Mesangial cell (primary cell): ENCODE data around the genes NSD2 and C4orf48.

GRCh38 chr4:1309061-1310208 is 19.7 kb downstream of the MAEA start:
- RAMPAGE, long total RNA, result no peak

GRCh38 chr4:1324009-1324765 is 22.8 kb upstream of the UVSSA start:
- RAMPAGE, long total RNA, result no peak

DNA sequence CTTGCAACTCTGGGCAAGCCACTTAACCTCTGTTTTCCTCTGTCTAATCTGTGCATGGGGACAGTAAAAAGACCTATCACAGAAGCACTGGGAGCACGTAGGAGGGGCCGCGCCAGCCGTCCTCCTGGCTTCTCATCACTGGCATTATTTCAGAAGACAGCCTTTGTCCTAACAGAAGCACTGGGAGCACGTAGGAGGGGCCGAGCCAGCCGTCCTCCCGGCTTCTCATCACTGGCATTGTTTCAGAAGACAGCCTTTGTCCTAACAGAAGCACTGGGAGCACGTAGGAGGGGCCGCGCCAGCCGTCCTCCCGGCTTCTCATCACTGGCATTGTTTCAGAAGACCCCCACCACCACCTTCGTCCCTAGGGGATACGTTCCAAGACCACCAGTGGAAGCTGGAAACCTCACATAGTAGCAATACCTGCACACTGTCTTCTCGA is 118.0 kb upstream of the NKX1-1 start:
- RAMPAGE, long total RNA, result no peak

GRCh38 chr4:1556743-1557047 is 127.4 kb downstream of the FAM53A start:
- RAMPAGE, long total RNA, result no peak

- RAMPAGE, long total RNA, result no peak
These were observed 1.7 kb upstream of the FAM53A start for GRCh38 chr4:1685773-1686313.

DNA sequence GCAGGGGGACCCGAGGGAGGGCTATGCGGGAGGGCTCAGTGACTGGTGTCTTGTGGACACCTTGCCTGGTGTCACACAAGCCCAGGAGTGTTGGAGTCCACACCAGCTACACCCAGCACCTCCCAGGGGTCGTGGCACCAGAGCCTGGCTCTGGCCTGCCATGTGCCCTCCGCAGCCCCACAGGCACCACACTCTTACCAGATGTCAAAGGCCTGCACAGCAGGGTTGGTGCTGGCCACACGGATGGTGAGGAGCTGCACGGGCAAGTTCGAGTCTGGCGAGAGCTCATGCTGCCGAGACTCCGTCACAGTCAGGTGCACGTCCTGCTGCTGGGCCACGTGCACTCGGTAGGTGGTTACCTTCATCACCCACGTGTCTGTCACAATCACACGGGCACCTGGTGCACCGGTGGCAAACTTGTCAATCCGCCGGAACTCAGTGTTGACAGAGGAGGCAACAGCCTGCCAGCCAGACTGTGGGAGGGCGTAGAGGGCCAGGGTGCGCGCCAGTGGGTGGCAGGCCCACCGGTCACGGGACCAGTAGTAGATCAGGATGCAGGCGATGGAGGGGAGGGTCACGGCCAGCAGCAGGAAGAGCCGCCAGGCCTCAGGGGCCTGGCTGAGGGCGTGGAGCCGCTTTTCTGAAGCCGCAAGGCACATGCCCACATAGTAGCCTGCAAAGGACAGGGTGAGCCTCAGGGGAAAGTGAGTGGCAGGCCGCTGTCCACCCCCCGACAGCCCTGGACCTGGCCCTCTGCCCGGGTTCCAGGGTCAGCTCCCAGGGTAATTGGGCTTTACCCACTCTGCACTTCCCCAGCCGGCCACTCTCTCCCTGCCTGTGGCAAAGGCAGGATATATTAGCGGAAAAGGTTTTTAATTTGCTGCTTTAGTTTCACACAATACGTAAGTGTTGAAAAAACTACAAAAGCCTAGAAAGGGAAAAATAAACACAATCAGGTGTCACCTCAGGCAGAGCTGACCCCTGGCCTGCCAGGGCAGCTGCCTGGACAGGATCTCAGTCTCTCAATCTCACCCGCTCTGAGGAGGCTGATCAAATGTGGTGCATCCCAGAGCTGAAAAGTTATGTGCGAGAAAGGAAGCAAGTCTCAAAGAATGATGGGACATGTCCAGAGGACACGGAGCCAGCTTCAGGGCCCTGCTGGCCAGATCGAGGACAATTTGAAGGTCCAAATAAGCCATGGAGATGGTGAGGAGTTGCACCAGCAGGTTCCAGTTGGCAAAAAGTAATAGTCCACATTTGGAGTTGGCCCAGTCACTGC is 2.7 kb downstream of the TMEM129 start:
- RAMPAGE, long total RNA, result no peak

DNA sequence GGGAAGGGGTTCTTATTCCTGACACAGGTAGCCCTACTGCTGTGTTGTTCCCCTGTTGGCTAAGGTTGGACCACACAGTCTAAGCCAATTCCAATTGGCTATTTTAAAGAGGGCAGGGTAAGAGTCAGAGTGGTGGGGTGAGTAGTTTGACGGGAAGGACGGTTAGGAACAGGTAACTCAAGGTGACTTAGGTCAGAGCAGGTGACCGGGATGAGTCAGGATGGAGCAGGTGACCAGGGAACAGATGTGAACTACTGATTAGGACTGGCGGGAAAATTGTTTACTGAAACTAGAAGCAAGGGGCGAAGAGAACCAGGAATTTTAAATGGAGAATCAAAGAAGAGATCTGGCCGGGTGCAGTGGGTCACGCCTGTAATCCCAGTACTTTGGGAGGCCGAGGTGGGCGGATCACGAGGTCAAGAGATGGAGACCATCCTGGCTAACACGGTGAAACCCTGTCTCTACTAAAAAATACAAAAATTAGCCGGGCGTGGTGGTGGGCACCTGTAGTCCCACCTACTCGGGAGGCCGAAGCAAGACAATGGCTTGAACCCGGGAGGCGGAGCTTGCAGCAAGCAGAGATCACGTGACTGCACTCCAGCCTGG is 17.5 kb downstream of the TACC3 start:
- RAMPAGE, long total RNA, result no peak

DNA sequence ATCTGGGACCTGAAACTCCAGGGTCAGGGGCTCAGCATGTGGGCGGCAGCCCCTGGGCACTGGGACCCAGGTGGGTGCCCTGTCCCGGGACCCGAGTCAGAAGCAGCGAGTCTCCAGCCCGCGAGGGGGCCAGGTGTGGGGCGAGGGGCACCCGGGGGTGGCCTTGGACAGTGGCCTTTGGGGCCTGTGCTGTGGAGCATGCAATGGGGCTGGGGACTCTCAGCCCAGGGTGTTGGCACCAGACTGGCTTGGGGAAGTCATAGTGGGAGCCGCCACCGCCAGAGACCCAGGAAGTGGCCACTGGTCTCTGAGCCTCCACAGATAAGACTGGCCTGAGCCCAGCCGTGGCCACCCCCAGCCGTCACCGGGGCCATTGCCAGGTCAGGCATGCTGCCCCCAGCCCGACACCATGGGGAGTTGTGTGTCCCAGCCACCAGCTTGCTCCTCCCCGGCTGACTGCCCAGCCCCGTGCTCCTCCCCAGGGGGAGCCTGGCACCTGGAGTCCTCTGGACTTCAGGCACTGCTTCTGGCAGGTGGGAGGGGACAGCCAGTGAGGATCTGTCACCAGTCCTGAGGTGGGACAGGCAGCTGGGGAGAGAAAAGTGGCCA is 32.4 kb downstream of the TACC3 start:
- RAMPAGE, long total RNA, result no peak

DNA sequence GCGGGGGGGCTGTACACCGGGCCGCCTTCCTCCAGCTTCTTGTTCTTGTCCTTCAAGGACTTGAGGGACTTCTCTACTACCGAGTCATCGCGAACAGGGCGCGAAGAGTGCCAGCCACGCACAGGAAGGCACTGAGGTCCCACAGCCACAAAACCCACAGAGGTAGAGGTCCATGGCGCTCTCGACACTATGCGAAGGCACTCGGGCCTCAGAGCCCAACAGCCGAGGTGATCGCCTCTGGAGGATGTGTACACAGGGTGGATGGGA is 14.5 kb downstream of the LETM1 start:
- RAMPAGE, long total RNA, result no peak

DNA sequence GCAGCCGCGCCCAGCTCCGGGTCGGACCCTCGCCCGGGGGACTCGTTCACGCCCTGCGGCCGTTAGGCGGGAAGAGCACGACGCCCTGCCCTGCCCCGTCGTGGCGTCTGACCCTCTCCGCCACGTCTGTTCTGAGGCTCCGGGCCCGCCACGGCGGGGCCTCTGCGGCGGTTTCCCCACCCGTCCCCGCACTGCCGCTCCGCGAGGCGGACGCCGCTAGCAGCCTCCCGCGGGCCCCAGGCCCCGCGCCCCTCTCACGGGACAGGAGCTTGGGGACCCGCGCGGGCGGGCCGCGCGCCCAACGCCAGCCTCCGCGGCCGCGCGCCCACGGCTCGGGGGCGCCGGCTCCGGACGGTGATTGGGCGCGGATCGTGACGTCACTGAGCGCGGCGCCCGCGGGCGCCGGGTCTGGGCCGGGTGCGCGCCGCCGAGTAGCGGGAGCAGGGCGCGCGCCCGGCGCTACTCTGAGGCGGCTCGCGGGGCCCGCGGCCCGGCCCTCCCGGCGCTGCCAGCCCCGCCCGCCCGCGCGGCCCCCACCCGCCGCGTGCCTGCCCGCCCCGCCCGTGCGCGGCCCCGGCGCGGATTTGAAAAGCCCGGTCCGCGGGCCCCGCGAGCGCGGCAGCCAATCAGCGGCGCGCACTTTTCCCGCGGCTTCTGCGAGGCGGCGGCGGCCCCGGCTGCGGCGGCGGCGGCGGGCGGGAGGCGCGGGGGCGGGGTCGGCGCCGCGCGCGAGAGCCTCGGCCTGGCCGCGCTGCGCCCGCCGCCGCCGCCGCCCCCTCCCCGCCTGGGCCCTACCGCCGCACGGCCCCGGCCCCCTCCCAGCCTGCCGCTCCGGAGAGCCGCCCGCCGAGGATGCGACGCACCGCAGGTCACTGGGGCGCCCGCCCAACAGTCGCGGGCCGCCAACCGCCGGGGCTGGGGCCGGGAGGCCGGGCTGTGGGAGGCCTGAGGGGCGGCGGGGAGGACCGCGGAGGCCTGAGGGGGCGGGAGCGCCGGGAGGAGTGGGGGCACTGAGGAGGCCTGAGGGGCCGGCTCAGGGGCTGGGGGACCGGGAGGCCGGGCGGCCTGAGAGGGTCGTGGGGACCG is at the start of gene NSD2:
TSS of gene NSD2 (plus strand) at position 719 of the 1,086 bp plus-strand sequence.
- RAMPAGE, long total RNA, result no peak

DNA sequence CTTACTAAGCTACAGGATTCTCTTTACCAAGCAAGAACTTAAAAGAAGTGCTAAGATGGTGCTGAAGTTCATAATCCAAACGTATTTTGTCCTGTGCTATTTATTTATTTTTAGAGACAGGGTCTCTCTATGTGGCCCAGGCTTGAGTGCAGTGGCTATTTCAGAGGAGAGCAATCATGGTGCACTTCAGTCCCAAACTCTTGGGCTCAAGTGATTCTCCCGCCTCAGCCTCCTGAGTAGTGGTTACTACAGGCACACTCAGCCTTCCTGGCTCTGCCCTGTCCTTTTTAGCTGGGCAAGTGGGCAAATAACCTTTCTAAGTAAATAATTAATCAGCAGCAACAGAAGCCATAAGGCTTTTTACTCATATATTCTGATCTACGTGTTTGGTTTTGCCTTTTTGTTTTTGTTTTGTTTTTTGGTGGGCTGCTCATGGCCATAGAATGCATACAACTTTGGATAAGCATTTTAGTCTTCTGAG is 2.6 kb downstream of the NSD2 start:
- RAMPAGE, long total RNA, result no peak

DNA sequence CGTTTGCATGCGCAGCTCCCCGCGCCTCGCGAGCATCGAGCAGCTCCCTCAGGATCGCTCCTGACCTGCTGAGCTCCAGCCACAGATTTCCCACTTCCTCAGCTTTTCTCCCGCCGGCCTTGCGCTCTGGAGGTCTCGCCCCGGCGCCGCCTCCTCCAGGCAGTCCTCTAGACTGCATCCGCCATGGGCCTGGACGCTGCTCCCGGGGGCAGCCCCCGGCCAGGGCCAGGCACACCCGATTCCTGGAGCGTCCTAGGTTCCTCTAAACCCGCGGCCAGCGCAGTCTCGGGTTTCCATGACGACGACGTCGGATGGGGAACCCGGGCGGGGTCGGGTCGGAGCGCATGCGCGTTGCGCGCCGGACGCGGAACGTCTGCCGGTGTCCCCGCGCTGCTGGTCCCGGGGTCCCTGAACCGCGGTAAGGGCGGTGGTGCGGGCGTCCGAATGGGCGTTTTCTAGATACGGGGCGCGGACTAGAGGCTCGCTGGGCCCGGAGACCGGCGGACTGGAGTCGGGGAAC is at the start of gene C4orf48:
TSS of gene C4orf48 (plus strand) at position 345 of the 520 bp plus-strand sequence.
- RAMPAGE, long total RNA, result no peak

DNA sequence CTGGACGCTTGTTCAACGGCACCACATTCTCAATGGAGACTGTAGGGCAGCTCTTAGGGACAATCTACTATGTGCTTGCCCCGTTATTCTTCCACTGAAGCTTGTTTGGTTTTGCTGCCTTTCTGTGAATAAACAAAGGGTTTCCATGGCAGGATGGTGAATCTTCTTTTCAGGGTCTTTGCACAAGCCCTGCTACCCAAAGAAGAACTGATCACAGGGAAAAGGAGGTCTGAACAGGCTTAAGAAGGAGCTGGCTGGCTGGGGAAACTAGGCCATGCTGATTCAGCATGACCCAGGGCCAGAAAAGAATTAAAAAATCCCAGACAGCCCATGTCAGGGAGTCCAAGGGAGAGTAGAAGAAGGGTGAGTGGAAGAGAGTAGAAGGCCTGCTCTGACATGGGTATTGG is 35.7 kb downstream of the NAT8L start:
- RAMPAGE, long total RNA, result no peak

- RAMPAGE, long total RNA, result no peak
These were observed 5.8 kb downstream of the HAUS3 start for GRCh38 chr4:2236198-2236497.

DNA sequence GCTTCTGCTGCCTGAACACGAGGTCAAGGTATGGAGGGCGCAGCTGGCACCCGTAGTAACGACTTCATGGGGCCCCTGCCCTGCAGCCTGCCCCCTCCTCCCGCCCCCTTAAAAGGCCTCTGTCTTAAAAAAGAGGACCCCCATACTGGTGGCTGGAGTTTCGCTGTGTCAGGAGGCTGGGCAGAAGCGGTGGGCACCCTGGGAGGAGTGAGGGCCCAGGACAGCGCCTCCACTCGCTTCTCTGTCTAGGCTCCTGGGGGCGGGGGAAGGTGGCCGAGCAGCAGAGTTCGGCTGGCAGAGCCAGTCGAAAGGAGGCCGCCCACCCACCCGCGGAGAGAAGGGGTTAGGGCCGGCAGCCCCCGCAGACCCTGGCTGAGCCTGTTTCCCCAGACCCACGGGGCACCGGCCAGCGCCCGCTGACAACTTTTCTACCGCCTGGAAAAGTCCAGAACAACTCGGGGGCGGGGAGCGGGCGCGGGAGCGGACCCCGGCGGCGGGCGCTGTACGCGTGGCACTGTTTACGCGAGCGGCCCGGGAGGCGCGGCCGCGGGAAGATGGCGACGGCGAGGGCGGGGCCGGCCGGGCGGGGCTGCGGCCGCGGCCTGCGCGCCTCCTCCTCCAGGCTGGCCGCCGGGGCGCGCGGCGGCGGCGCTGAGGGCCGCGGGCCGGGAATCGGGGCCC is 795 bp downstream of the MXD4 start:
- RAMPAGE, long total RNA, result no peak

- RAMPAGE, long total RNA, result no peak
These were observed 19.7 kb upstream of the MXD4 start for GRCh38 chr4:2281086-2282434.

- RAMPAGE, long total RNA, result no peak
These were observed 36.0 kb upstream of the MXD4 start for GRCh38 chr4:2297952-2298358.

GRCh38 chr4:2406816-2407404 is 11.5 kb downstream of the ZFYVE28 start:
- RAMPAGE, long total RNA, result no peak

DNA sequence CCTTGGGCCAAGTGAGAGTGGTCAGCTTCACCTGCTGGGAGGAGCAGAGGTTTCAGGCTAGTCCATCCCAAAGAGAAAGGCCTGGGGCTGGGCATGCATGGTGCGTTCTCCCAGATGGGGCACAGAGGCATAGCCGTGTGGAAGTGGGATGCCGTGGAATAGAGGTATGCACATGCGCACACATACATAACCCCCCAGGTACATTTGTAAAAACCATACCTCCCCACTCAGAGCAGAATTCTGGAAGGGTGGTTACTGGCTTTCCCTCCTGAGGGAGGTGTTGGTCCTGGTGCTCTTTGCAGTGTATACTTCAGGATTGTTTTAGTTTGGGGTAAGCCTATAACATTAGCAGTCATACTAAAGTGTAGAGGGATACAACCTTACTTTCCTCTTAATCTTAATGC is 31.3 kb downstream of the RNF4 start:
- RAMPAGE, long total RNA, result no peak

- RAMPAGE, long total RNA, result no peak
These were observed 2.6 kb downstream of the TNIP2 start for GRCh38 chr4:2753482-2754050.